ENCODE measurements around a stretch of chr14.

DNA sequence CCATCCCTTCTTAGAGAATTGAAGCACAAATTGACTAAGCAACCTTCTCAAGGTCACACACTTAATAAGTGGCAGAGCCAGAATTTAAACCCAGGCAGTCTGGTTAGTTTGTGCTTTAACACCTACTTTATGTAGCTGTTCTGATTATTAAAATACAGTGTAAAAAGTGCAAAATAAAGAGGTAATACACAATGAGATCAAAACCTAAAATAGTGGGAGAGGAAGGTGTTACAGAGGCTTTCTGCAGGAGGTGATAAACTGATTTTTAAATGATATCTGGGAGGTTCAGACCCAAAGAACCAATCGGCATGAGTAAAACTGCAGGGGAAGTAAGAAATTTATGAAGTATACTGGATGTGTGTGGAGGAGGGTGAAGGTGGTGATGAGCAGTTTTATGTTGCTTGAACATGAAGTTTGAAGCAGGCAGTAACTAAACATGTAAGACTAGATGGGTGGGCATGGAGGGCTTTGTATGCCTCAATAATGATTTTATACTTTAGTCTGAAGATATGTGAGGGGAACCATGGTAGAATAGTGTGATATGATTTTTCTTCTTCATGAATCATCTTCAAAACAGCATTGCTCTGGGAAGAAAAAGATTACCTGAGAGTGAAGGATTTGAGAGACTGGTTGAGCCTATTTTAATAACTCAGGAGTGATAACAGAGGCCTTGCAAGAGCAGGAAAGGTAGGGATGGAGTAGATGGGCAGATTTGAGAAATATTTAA lies 5.8 kb downstream of the ZBTB1 start:
- PRO-cap: no peak

DNA sequence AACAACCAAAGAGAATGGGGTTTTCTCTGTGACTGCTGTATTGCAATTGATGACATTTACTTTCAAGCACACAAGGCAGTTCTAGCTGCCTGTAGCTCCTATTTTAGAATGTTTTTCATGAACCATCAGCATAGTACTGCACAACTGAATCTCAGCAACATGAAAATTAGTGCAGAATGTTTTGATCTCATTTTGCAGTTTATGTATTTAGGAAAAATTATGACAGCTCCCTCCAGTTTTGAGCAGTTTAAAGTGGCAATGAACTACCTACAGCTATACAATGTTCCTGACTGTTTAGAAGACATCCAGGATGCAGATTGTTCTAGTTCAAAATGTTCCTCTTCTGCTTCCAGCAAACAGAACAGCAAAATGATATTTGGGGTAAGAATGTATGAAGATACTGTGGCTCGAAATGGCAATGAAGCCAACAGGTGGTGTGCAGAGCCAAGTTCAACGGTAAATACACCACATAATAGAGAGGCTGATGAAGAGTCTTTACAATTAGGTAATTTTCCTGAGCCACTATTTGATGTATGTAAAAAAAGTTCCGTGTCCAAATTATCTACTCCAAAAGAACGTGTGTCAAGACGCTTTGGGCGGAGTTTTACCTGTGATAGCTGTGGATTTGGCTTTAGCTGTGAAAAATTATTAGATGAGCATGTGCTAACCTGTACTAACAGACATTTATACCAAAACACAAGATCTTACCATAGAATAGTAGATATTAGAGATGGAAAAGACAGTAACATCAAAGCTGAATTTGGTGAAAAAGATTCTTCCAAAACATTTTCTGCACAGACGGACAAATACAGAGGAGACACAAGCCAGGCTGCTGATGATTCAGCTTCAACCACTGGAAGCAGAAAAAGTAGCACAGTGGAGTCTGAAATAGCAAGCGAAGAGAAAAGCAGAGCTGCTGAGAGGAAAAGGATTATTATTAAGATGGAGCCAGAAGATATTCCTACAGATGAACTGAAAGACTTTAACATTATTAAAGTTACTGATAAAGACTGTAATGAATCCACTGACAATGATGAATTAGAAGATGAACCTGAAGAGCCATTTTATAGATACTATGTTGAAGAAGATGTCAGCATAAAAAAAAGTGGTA lies 17.3 kb downstream of the ZBTB1 start:
- PRO-cap: no peak

DNA sequence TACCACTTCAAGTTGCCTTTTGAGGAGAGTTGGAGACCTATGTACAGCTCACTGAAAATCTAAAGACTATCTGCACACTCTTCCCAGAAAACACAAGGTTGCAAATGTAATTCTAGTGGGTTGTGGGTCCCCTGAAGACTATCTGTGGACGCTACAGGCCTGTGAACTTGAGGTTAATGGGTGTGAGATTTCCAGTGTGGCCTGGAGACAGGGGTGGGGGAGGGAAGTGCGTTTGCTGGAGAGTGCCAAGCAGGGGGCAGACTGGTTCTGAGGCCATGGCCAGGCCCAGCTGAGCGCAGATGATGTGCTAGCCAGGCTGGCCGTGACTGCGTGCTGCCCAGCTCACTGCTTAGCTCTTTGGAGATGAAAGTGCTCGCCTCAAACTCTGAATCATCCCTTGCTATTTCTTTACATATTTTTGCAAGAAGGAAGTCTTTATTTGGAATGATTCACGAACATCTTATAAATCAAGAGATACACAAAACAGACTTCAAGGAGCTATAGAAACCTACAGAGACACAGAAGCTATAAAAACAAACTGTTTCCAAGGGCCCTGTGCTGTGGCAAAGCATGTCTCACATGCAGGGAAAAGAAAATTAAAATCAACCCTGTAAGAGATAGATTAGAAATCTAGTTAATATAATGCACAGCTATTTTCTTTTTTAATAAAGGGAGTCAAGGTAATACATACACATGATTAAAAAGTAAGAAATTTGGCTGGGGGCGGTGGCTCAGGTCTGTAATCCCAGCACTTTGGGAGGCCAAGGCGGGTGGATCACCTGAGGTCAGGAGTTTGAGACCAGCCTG lies 75.2 kb upstream of the PLEKHG3 start:
- PRO-cap: no peak

- PRO-cap: bidirectional peak, plus-strand start at chr14:64703357, minus-strand start at chr14:64703192
These were observed 1.2 kb upstream of the PLEKHG3 start for GRCh38 chr14:64702951-64703588.

- PRO-cap: no peak
These were observed 1.2 kb downstream of the PLEKHG3 start for GRCh38 chr14:64705348-64705814.

DNA sequence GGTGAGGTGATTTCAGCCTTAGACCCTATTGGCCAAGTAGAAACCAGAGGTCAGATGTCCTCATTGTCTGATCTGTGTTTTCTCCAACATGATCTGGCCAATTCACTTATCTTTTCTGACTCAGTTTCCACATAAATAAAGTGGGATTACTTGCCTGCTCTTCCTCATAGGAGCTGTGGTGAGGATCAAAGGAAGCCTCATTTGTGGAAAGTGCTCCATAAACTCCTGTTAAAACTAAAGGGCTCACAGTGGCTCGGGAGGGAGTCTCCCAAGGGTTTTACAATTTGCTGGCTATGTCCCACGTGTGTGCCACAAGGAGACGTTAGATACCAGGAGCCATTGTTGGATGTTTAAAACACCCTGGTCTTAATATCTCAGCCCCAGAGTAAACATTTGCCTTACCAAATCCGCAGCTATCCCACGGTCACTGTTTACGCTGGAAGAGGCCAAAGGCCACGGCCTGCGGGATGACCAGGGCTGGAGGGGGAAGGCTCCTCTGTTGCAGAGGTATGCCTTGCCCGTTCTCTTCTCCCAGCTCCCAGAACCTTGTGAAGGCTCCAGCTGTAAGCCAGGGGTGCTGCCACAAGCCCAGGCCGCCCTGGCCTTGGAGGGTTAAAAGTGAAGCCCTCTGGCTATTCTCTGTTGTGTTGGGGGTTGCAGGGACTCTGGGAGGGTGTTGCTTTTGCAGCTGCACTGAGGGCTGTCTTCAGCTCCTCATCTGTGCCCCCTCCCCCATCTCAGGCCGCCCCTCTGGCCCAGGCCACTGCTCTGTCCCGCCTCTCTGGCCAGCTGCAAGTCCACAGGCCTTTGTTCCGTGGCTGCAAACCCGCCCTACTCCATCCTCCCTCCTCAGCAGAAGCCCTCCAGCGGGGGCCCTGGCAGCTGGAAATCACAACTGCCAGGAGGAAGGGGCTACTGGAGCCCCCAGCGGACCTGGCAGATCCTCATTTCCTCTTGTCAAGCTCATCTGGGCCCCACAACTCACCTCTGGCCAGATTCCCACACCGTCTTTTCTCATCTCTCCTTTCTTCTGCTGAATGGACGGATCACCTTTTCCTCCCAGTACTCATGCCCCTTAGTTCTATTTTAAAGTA lies 2.4 kb downstream of the PLEKHG3 start:
- PRO-cap: no peak

GRCh38 chr14:64717645-64718486 lies 13.6 kb downstream of the PLEKHG3 start:
- PRO-cap: no peak

DNA sequence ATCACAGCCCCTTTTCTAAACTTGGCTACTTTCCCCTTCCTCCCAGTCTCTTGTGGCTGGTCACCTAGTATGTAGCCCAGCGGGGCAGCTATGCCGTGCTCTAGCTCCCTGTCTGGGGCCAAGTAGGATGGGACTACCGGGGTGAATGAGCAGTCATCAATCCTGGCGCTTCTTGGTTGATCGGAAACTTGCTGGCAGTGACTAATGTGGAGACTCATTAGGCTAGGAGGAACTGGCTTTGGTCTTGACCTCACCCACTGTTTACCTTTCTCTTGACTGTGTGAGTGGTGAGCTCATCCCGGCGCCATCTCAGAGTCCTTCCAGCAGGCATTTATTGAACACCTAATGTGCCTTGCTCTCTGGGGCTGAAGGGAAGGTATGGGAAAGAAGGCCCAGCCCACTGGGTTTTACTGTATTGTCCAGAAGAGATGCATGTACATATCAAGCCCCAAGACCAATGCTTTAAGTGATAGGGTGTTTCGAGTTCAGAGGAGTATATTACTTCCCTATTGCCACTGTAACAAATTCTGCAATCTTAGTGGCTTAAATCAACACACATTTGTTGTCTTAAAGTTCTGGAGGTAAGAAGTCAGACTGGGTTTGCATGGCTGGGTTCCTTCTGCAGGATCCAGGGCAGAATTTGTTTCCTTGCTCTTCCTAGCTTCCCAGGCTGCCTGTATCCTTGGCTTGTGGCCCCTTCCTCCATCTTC lies 16.1 kb downstream of the PLEKHG3 start:
- PRO-cap: no peak

GRCh38 chr14:64722869-64723400 lies 18.7 kb downstream of the PLEKHG3 start:
- PRO-cap: no peak

DNA sequence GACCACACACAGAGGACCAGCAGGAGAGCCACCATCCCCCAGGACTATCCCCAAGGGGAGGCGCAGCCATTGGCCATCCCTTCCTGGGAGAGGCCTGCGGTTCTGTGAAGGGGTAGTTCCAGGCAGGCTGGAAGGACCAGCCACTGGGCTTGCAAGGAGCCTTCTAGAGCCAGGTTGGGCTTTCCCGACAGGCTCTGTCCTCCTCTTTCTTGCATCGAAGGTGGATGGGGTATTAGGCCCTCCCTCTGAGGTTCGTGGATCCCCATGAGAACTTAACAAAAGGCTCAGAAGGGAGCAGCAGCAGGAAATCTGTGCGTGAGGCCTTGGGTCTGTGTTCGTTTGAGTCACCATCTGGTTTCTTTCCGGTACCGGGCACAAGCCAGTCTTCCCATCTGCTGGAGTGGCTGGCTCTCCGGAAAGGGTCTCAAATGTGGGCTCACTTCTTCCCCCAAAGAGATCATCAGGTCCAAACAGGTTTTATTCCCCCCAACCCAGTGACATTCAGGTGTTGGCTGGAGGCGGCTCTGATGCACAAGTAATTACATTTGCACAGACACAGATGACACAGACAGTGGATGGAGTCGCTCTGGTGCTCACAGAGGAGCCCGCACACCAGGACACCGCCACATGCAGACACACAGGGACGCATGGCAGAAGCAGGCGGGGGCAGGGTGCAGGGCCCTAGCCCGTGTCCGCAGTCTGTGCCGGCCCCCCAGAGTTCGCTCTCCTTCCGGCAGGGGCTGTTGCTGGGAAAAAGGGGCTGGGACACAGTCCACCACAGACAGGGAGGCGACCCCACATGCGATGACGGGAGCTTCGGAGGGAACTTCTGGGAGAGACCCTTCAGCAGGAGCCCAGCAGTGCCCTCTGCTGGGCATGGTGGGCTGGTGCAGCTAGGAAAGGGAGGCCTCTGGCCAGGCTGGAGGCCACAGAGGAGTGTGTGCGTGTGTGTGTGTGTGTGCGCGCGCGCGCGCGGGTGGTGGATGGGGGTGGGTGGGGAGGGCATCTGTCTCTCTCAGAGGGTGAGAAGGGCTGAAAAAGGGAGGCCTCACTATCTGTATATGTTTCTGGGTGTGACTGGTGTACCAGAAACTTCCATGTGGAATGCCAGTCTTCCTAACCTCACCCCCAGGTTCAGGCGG lies 60.2 kb downstream of the PLEKHG3 start:
- PRO-cap: no peak

- PRO-cap: no peak
These were observed 24.9 kb downstream of the SPTB start for GRCh38 chr14:64854830-64855206.

DNA sequence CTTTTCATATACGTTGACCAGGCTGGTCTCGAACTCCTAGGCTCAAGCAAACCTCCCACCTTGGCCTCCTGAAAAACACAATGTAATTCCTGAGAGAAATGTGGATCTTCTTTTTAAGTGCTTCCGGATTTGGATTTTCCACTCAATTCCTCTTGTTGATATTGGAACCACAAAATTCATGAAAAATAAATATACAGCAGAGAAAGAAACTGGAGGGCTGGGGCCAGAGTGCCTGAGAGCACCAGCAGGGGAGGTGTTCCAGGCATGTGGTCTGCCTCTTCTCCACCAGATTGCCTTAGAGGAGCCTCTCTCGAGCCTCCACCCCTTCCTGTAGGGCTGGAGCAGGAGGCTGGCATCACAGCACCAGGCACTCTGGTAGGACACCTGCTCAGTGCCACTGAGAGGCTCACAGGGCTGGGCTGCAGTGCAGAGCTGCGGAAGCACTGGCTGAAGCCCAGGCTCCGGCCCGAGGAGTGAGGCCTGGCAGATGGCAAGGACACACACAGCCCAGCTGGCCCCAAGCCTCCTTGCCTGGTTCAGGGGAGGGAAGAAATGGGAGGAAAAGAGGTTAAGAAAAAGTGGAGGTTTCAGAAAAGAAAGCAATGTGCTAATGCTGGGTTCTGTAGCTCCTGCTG lies 24.1 kb downstream of the SPTB start:
- PRO-cap: no peak

DNA sequence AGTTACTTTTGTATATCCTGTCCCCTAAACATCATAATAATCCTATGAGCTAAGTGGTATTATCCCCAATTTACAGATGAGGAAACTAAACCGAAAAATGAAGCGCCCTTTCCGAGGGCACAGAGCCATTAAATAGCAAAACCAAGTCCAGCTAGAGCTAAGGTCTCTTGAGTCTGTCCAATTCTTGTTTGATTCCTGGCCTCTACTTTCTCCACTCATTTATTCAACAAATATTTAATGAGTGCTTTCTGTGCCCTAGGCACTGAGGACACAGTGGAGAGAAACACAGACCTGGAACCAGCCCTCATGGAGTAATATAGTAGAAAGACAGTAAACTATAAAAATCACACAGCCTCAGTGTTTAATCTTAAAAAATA lies 593 bp downstream of the GPX2 start:
- PRO-cap: no peak

DNA sequence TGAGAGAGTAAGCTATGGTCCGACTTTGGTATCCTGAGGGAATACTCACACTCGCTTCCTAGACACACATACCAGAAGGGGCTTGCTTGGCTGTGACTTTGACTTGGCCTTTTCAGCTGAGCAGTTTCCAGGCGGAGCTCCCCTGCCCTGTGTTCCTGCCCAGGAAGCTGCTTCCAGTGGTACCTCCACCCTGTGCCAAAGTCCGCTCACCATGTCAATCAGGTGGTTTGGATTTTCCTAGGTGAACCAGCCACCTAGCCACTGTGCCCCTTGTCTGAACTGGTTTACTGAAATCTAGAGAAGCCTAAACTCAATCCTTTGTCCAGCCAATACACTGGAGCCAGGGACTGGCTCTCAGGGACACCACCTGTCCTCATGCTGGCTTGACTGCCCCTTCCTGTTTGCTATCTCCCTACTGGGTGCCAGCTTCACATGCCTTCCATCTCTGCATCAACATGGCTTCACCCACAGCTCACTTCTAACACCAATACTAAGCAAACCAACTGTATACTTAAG lies 28.6 kb downstream of the MAX start:
- PRO-cap: no peak

DNA sequence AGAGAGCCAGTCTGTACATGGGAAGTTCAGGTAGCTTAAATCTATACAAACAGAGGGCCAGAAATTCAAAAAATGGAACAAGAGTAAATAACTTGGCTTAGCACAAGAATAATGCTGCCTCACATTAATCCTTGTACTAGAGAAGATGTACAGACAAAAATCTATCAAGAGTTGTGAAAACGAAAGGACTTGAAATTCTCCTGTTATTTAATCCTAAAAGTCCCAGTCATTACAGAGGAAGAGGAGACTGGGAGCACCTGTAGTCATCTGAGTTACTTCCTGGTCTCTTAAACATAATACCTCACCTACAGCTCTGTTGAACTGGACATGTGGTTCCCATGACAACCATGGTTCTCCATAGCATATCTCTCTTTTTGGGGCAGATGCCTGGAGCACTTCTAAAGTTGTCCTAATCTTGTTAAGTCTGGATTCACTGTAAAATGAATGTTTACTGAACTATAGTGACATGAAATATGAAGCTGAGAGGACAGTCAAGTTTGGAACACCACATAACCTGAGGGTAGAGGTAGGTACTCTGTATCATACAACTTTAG lies 7.3 kb downstream of the MAX start:
- PRO-cap: no peak

DNA sequence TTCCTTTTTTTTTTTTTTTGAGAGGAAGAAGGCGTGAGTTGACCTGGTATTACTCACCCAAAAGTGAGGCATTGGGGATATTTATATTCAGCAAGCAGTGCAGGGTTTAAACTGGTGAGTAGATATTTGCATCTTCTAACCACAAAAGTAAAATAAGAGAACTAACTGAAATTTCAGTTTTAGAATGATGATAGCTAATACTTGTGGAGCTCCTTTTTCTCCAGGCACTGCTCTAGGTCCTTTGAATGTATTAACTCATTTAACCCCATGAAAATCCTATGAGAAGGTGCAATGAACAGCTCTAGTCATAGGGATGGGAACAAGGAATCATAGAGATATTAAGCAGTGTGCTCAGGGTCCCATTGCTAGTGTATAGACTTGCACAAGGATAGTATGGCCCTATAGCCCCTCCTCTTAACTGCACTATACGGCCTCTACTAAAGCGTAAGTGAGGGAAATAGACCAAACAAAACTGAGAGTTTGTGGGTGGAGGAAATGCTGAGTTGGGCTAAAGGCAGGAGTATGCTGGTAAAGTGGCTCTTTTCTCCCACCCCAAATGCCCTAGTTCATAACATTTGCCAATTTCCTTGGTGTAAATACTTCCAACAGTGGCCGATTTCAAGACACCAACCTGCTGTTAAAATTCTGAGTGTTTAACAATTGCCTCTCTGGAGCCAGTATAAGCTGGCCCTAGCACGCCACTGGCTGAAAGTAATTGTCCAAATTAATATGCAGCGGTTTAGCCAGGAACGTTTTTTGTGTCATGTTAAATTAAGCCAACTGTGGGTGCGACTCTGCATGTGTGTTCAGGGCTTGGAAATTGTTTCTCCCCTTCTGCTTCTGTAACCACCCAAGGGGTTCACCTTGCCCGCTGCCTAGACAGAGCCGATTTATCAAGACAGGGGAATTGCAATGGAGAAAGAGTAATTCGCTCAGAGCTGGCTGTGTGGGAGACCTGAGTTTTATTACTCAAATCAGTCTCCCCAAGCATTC lies 104.5 kb upstream of the MAX start:
- PRO-cap: no peak

DNA sequence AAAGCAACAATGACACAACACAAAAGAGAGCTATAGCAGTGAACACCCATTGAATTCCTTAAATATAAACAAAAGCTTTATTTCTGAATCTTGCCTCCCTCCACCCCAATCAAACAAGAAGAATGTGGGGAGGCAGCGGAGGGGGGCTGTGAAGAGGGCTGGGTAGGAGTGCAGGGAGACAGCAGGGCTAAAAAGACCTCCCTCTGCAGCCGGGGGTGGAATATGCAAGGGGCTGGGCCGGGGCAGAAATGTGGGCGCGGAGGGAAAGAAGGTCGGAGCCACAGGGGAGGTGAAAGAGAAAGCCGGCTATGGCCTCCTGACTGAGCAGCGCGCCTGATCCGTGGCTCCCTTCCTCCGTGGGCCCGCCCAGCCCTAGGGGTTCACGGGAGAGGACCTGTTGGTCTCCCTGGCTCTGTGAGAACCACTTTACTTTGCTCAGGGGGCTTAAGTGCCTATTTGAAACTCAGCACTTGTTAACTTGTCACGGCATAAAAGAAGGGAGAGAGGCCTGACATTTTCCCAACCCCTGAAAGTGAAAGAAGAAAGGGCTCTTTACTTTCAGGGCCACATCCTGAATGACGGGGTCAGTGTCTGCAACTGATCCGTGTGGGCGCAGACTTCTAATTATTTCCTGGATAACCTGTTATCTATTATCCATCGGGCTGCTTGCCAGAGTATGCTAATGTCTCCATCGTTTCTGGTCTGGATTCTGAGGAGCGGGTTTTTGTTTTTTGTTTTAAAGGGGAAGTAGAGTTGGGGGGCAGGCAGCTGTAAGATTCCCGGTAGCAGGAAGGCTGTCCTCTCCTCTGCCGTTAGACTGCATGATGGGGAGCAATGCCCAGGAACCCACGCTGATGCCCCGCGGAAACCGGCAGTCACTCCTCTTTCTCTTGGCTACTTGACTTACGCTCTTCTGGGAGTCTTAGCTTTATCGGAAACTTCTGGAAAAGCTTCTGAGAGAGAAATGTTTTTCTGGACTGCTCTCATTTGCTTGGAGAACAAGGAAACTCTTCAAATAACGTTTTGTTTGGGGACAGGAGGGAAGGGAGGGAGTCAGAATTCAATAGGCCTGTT lies 127.5 kb upstream of the MAX start:
- PRO-cap: bidirectional peak, plus-strand start at position 739 of the sequence, minus-strand start at position 534 of the sequence; bidirectional peak, plus-strand start at position 815 of the sequence, minus-strand start at position 819 of the sequence; unidirectional peak, minus-strand start at position 989 of the sequence

DNA sequence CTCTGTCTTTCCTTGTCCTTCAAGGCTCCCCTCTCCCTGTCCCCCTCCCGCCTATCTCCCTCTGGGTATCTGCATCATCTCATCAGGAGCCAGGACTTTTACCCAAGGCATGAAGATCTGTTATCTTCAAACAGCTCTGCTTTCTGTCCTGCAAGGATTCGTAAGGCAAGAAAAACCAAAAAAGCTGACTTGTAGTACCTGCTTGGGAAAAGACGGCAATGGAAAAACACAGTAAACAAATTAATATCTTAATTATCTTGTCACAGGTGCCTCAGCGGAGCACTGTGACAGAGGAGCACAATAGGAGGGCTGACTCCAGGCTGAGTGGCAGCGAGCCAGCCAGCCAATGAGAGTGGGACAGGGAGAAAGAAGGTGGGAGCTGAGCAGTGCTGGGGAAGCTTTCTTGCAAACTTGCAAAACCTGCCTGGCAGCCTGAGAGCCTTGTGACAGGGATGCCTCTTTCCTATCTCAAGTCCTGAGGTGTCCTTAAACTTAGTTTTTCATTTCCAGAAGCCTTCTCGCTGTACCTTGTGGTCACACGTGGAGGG lies 153.1 kb upstream of the MAX start:
- PRO-cap: no peak

- PRO-cap: no peak
These were observed 39.4 kb upstream of the FUT8 start for GRCh38 chr14:65373042-65373553.

DNA sequence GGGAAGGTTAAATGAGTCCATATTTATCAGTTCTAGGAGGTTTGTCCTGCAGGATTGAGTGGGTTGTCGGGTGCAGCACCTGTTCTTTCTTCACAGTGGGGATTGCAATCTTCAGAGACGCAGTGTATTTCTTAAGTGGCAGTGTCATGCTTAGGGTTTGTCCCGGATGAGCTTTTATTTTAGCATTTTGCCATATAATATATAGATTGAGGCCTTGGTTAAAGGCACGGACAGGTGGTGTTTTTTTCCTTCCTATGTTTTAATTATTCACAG lies 1.2 kb downstream of the FUT8 start:
- PRO-cap: no peak